Neutrophil (primary cell): ENCODE measurements around a stretch of chr14.

DNA sequence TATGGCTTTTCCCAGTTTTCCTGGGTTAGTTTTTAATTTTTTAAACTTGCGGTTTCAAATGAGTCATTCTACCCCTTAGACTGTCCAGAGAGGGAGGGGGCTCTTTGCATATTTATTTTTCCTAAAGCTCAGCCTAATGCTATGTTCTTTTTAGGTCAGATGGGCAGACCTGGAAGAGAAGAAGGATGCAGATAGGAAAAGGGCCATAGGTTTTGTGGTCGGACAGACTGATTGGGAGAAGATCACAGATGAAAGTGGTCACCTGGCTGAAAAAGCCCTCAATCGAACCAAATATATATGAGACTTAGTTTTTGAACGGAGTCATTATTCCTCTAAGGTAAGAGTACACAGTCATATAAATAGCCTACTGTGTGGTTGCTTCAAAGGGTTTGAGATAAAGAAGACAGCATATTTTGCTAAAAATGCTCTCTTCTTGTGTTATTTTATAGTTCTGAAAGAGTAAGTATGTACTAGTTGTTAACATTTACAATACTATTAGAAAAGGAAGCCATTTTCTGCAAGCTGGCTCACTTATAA, 40.8 kb downstream of the PROX2 start:
- PRO-cap, result no peak

GRCh38 chr14:74898981-74899313, 17.2 kb downstream of the DLST start:
- PRO-cap, result no peak

DNA sequence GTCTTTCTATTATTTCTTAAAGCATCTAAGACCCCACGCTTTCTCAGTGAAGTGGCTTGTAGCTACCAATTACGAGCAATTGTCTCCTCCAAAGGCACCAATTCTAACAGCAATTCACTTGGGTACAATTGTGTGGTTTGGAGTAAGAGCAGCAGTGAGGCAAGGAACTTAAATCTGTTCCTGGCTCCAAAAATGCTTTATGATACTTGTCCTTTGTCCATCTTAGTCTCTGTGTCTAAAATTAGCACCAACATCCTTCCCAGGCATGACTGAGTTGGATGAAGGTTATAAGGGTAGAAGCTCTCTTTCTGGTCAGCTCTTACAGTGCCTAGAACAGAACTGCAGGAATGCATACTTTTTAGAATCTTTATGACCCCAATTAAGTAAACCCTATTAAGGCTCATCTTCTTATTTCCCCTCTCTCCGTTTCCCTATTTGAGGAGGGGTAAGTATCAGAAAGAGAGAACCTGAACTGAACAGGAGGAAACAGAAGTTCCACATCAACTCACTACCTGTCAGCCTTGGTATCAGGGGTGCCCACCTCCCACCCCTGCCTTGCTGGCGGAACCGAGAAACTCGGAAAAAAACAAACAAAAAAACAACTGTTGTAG, 9.1 kb downstream of the EIF2B2 start:
- PRO-cap, result no peak

GRCh38 chr14:75165610-75166553, 10.5 kb downstream of the TMED10 start:
- PRO-cap, result no peak

DNA sequence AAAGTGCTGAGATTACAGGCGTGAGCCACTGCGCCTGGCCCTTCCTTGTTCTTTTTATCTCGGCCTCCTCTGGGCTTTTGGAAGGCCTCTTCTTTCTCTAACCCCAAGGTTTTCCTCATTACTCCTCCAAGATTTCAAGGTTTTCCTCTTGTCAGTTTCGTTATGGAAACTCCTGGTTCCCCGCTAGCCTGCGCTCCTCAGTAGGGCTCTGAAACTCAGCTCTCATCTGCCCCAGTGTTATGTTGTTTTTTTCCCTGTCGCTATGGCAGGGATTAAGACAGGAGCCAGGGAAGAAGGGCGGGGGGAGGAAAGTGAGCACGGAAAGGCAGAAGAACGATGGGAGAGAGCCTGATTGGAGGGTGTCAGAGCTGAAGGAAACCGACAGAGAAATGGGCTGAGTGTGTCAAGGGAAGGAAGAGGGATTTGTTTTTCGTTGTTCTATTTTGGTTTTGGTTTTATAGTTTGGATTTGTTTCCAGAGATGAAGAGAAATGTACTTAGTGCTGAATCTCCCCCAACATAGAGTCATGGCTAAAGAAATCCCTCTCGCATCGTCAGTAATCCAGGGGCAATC, 26.4 kb upstream of the JDP2 start:
- PRO-cap, result no peak

GRCh38 chr14:75430982-75431837, 3.4 kb downstream of the JDP2 start:
- PRO-cap, result no peak

- PRO-cap, result unidirectional peak, plus-strand start at chr14:75459366; unidirectional peak, plus-strand start at chr14:75459469
Observed at GRCh38 chr14:75458877-75459668, 31.3 kb downstream of the JDP2 start.

DNA sequence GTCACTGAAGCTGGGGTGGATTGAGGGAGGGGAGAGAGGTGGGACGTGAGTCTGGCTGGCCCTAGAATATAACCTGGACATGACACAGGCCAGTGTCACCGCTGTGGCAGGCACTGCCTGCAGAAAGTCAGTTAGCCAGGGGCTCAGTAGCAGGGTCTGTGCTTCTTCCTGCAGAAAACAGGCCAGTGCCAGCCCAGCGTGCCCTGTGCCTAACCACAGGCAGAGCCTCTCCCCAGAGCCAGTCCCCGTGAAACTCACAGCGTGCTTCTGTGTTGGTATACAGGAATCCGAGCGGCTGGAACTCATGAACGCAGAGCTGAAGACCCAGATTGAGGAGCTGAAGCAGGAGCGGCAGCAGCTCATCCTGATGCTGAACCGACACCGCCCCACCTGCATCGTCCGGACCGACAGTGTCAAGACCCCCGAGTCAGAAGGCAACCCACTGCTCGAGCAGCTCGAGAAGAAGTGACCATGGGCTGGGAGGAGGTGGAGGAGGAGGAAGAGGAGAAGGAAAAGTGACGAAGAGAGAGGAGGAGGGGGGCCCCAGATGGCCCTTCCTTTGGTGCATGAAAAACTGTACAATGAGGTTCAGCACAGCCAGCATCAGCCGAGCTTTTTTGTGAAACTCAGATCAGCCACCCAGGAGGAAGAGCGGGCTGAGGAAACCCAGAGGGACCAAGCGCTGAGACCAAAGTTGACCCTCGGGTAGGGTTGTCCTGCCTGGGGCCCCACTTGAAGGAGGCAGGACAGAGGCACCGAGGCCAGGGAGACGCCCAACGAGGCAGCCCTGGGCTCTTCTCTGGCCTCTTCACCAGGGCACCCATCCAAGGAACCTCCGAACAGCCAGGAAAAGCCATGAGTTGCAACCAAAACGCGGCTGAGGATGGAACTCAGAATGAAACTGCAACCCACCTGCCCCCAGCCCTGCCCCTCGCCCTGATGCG, 41.5 kb downstream of the JDP2 start:
- PRO-cap, result no peak

DNA sequence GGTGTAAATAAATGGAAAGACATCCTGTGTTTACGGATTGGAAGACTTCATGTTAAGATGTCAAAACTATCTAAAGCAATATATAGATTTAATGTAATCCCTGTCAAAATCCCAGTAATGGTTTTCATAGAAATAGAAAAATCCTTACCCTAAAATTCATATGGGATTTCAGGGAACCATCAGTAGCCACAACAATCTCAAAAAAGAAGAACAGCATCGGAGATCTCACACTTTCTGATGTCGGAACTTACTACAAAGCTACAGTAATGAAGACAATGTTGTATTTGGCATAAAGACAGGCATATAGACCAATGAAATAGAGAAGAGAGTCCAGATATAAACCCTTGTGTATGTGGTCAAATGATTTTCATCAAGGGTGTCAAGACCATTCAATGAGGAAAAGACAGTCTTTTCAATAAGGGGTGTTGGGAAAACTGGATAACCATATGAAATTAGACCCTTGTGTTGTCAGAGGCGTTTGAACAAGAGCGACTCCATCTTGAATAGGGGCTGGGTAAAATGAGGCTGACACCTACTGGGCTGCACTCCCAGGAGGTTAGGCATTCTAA, 21.1 kb downstream of the FLVCR2 start:
- PRO-cap, result no peak

DNA sequence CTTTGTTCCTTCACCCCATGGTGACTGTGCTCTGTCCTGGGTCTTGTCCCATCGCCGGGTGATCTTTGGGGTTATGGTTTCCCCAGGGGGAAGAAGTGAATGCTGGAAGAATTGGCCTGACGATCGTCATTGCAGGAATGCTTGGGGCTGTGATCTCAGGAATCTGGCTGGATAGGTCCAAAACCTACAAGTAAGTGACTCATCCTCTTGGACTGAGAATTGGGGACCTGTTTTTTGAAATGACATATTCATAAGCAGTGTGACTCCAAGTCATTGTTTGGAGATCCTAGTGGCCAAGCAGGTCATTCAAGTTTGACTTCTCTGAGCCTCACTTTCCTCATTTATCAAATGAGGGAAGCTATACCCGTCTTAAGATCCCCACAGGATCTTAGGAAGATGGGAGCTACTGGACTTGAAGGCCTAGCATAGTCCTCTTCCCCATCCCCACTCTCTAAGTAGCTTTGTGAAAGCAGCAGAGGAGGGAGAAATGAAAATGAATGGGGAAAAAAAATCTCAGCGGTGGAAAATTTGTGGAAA, 25.8 kb downstream of the ERG28 start:
- PRO-cap, result no peak

GRCh38 chr14:75648084-75648968, 12.3 kb downstream of the ERG28 start:
- PRO-cap, result no peak

DNA sequence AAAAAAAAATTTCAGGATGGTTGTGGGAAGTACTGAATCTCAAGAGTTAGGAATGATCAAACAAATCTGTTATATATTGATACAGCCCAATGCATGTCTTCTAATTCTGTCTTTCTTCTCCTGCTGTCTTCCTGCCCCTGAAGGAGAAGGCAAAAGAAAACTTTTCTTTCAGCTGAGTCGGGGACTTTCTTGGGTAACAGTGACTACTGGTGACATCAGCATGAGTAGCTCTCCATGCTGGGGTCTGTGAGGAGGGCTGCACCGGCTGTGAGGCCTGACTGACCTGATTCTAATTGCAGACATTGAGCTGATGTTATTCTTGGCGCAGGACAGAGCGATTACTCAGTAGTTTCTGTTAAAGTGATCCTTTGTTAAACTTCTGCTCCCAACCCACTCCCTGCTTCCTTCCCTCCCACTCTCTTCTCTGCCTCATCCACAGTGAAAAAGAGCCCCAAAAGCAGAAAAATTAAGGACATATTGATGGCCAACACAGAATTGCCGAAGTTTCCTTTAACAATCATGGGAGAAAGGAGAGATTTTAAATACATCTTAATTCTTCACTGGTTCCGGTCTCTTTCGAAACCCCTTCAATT, 113.9 kb downstream of the TGFB3 start:
- PRO-cap, result no peak

GRCh38 chr14:76075167-76075560, 76.6 kb upstream of the GPATCH2L start:
- PRO-cap, result no peak

DNA sequence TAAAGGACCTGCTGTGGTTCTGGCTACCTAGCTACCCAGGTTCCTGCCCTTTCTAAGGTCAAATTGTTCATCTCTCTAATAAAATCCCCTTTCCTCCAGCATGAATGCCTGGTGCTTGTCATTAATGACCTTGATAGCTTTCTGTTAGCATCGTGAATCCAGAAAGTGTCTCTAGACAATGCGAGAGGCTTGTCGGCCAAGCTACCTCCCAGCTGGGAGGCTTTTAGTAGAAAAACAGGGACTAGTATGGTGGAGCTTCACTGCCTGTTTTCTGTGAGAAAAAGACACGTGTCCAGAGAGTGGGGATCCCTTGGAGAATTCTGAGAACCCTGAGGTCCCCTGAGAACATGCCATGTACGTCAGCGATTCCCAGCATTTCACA, 139.6 kb downstream of the ESRRB start:
- PRO-cap, result no peak

- PRO-cap, result no peak
Observed at GRCh38 chr14:76640634-76641426, 120.4 kb upstream of the VASH1 start.

GRCh38 chr14:76894263-76894798, 68.1 kb downstream of the LRRC74A start:
- PRO-cap, result no peak

- PRO-cap, result no peak
Observed at GRCh38 chr14:76924400-76925118, 98.4 kb downstream of the LRRC74A start.

- PRO-cap, result unidirectional peak, plus-strand start at chr14:76956207
Observed at GRCh38 chr14:76955806-76956326, 72.6 kb downstream of the IRF2BPL start.

DNA sequence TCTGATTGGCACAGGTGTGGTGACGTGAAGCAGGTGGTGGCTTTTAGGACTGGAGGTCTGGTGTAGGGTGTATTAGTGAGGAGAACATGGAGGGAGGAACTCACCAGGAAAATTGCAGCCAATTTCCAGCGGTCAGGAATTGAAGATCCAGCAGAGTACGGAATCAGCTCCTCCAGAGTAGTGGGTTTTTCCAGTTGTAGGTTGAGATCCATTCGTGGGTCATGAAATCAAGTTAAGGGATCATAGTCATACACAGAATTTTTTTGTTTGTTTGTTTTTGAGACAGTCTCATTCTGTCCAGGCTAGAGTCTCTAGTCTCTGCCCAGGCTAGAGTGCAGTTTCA, 68.3 kb downstream of the IRF2BPL start:
- PRO-cap, result no peak

- PRO-cap, result no peak
Observed at GRCh38 chr14:77014086-77014718, 14.3 kb downstream of the IRF2BPL start.